Melanocyte of skin (primary cell): ENCODE data around the gene SLC33A1.

GRCh38 chr3:152909297-152910026 is 74.5 kb downstream of the P2RY1 start:
- CAGE, long polyA plus RNA, 2 experiments: no peak in any of the 2 experiments

- CAGE, long polyA plus RNA, 2 experiments: no peak in any of the 2 experiments
These were observed 4.2 kb downstream of the RAP2B start for GRCh38 chr3:153166261-153166660.

- CAGE, long polyA plus RNA, 2 experiments: no peak in any of the 2 experiments
These were observed 143.5 kb upstream of the ARHGEF26 start for GRCh38 chr3:153977837-153978037.

DNA sequence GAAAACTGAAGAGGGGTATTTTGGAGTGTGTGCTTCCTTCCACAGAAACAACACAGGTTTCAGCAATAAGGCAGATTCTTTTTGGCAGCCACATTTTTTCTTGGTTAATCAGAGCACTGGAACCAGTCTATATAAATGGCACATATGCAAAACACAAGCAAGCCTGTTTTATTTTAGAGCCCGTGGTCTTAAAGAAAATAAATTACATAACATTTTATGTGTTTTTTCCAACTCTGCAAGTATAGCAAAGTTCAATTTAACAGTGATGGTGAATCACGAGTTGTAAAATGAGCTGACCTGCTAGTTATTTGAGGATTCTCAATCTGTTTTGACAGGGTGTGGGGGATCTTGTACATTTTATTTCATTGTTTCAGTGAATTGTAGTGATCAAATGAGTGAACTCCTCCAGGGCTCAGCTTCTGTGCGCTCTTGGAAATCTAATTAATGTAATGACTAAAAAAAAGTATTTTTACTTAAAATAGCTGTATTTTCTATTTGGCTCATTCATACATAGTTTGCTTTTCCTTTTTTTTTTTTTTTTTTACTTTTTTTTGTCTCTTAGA is 2.7 kb downstream of the ARHGEF26 start:
- CAGE, long polyA plus RNA, 2 experiments: no peak in any of the 2 experiments

DNA sequence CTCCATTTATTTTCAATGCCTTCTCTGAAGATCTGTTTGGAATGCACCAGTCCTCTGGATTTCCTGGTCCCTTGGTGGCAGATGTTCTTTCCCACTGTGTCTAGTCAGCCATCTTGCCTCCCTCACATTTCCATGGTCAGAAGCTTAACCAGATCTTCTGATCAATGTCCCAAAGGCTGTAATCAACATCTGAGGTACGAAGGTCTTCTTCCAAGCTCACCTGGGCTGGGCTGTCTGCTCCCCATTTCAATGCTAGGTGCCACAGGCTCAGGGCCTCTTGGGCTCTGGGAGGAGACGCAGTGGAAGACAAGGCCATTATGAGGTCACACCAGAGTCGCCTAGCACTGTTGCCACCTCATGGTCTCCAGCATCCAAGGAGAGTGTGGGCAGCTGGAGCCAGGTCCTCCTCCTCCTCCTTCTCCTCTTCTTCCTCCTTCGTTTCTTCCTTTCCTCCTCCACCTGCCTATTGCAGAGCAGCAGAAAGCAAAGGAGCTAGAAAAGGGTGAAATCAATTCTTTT is 52.8 kb downstream of the STRIT1 start:
- CAGE, long polyA plus RNA, 2 experiments: no peak in any of the 2 experiments

DNA sequence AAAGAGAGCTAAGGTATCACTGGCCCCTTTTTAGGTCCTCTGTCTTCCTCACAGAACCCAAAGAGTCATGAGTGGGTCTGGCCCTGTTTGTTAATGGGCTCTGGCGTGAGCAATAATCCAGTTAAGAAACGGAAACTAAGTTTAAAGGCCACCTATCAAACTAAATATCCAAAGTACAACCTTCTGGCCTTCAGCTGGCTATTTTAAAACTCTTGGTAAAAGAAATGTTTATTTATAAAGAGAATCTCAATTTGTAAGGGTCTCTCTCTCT is 71.0 kb upstream of the STRIT1 start:
- CAGE, long polyA plus RNA, 2 experiments: no peak in any of the 2 experiments

- CAGE, long polyA plus RNA, 2 experiments: no peak in any of the 2 experiments
These were observed 1.3 kb downstream of the PLCH1 start for GRCh38 chr3:155743625-155743942.

DNA sequence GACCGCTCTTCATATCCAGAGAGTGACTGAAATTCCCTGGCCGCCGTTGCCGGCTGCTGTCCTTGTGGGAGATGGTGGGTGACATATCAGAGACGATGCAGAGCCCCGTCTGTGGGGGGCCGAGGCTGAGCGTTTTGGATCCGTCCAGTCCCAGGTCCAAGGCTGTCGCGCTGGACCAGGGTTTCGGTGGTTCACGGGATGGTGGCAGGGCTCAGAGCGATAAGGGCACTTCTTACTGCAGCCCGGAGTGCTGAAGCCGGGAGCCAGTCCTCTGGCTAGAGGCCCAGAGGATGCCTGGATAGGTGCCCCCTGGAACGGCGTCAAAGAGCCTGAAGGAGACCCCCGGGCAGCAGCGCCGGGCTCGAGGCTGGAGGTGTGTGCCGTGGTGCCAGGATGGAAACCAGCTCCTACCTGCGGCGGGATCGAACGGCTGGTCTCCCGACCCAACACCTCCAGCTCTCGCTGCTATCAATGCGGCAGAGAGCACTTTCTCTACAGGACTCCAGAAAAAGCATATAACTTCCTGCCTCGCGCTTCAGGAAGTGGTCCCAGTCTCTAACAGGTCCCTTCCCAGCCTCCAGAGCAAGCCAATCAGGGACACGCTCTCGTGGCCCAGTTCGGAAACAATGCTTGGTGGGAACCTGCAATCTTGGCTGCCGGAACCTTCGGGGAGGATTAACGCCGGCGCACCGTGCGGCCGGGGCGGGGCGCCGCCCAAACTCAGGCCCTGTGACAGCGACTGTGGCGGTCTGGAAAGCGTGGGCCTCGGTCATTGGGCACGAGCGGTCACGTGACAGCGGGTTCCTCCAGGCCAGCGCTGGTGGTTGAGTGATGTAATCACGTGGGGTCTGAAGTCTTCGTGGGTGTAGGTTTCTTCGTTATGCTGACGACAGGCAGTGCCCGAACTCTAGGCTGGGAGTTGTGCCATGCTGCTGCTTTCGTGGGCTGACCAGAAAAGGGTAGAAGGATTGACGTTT is at the start of gene SLC33A1:
Gene SLC33A1 (minus strand): TSS at position 515 of the 977 bp plus-strand sequence.
- CAGE, long polyA plus RNA, 2 experiments: no peak in any of the 2 experiments

GRCh38 chr3:155871287-155872029 is 1.0 kb downstream of the GMPS start:
- CAGE, long polyA plus RNA, 2 experiments: no peak in any of the 2 experiments

DNA sequence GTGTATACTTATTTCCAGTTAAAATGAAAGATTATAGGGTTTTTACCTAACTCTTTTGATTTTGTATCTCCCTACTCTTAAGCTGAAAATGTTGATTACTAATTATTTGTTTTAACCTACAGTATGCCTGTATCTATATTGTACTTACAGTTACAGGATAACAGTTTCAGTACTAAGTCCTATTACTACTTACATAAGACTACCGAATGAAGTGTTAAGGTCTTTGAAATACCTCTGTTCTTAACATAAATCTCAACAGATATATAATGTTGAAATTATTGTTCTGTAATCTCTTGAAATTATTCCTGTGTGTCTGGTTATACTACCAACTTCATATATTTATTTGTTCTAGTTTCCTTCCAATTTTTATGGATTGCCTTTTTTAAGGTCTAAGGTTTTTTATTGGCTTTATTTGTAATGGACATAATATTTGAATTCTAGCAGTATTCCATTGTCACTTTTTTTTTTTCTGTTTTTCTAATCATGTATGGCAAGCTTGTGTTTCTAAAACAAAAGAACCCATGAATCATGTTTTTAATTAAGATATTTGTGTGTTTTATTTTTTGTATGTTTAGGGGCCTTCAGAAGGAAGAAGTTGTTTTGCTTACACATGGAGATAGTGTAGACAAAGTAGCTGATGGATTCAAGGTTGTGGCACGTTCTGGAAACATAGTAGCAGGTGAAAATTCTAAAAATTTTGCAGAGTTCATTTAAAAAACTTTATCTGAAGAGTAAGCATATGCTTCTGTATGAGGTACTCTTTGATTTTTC is 35.3 kb downstream of the GMPS start:
- CAGE, long polyA plus RNA, 2 experiments: no peak in any of the 2 experiments

- CAGE, long polyA plus RNA, 2 experiments: no peak in any of the 2 experiments
These were observed 70.6 kb downstream of the SSR3 start for GRCh38 chr3:156484206-156484906.

GRCh38 chr3:156534905-156535627 is 19.9 kb downstream of the SSR3 start:
- CAGE, long polyA plus RNA, 2 experiments: no peak in any of the 2 experiments

DNA sequence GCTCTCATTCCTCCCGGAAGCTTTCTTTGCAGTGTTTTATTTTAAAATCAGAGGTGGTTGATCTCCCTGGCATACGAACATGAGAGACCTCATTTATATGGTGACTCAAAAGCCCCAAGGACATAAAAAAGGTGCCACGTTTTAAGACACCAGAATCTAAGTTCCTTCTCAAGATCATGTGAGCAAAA is 8.7 kb upstream of the LEKR1 start:
- CAGE, long polyA plus RNA, 2 experiments: no peak in any of the 2 experiments

DNA sequence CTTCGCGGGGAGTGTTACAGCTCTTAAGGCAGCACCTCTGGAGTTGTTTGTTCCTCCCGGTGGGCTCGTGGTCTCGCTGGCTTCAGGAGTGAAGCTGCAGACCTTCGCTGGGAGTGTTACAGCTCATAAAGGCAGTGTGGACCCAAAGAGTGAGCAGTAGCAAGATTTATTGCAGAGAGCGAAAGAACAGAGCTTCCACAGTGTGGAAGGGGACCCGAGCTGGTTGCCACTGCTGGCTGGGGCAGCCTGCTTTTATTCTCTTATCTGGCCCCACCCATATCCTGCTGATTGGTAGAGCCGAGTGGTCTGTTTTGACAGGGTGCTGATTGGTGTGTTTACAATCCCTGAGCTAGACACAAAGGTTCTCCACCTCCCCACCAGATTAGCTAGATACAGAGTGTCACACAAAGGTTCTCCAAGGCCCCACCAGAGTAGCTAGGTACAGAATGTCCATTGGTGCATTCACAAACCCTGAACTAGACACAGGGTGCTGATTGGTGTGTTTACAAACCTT is 4.3 kb upstream of the LEKR1 start:
- CAGE, long polyA plus RNA, 2 experiments: no peak in any of the 2 experiments

- CAGE, long polyA plus RNA, 2 experiments: no peak in any of the 2 experiments
These were observed 73.5 kb downstream of the CCNL1 start for GRCh38 chr3:157086345-157086976.

- CAGE, long polyA plus RNA, 2 experiments: no peak in any of the 2 experiments
These were observed 56.6 kb downstream of the CCNL1 start for GRCh38 chr3:157103237-157103786.

DNA sequence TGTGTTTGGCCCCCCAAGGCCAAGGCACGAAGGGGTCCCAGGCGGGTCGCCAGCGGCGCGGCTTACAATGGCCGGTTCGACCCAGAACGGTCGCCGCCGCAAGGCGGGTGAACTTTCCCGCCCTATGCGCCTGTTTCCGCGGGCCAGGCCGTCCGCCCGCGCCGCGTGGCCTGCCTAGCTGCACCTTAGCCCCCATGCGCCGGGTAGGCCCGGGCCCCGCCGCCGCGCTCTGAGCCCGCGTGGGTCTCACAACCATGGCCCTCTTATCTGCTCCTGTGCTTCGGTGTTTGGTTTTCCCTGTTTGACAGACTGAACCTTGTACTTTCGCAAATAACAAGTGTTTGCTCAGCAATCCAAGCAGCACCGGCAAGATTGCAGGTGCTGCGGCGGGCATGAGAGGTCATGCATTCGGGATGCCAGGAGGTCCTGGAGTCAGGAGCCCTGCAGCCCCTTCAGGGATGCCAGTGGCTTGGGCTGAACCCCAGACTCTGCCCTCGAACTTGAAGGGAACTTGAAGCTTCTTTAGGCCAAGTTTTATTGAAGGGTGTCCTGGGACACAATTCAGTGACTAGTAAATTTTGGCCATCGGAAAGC is 39.5 kb downstream of the CCNL1 start:
- CAGE, long polyA plus RNA, 2 experiments: no peak in any of the 2 experiments

DNA sequence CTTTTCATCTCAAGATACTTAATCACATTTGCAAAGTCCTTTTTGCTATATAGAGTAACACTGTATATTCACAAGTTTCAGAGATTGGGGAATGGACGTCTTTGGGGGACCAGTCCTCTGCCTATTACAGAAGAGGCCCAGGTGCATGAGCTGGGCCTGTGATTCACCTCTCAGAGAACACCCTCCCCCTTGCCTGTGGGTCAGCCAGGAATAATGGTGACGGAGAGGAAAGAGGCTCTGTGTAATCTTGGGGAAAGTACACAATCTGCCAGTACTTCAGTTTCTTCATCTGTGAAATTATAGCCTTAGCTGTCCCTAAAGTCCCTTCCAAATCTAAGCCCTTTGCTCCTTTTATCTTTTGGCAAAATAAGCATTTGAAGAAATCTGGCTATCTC is 32.2 kb downstream of the CCNL1 start:
- CAGE, long polyA plus RNA, 2 experiments: no peak in any of the 2 experiments

- CAGE, long polyA plus RNA, 2 experiments: no peak in any of the 2 experiments
These were observed 30.1 kb downstream of the CCNL1 start for GRCh38 chr3:157129773-157130379.

- CAGE, long polyA plus RNA, 2 experiments: no peak in any of the 2 experiments
These were observed 26.4 kb downstream of the CCNL1 start for GRCh38 chr3:157133540-157133992.